Peripheral blood mononuclear cell (primary cell): ENCODE results near the genes OR10K2, SPTA1, OR6N1, MNDA and CADM3.

- PRO-cap, 8 experiments = no peak in any of the 8 experiments
Measured at GRCh38 chr1:157996368-157996866, 3.0 kb downstream of the KIRREL1 start.

GRCh38 chr1:158049107-158049762 is 55.8 kb downstream of the KIRREL1 start:
- PRO-cap, 8 experiments = no peak in any of the 8 experiments

- PRO-cap, 8 experiments = no peak in any of the 8 experiments
Measured at GRCh38 chr1:158125166-158125387, 3.0 kb downstream of the SMIM42 start.

GRCh38 chr1:158147547-158148380 is 19.7 kb upstream of the SMIM42 start:
- PRO-cap, 8 experiments = no peak in any of the 8 experiments

DNA sequence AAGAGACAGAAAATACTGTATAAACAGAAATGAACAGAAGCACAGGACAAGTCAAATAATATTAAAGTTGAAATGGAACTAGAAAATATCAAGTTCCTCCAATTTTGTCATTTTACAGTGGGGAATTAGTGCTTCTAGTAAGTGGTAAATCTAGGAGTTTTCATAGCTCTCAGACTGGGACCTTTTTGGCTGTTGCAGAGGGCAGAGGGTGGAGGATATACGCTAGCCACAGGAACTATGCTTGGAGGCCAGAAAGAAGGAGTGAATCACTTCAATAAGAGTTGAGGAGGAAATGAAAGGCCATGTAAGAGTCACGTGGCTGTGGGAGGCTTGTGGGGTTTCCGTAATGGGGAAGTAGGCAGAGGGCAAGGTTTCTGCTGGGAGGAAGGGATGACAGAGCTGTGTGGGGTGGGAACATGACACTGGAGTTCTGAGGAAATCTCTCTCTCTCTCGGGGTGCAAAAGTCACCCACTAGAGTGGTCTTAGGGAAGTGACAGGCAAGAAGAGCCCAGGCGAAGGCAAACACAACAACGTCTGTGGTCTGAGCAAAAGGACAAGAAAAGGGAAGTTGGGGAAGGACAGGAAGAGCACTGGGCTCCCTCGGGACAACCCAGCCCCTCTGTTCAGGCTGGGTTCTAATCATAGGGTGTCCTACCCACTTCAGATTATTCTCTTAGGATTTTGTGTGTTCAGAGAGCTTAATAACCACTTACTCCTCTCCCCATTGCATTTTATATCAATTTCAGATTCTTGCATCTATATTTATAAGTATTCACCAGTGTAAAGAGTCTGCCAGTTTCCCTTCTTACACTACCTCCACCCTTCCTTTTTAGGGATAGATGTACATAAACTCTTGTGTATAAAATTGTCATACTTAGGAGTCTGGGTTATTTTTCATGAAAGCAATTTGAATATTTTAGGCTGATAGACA is 3.9 kb upstream of the CD1C start:
- PRO-cap, 8 experiments = peak in 6 of 8 experiments; most common plus-strand start position 501 of the sequence (in 2); most common minus-strand start position 263 of the sequence (in 6)

GRCh38 chr1:158426137-158426606 is at the start of gene OR10K2:
Gene OR10K2 (minus strand): TSS chr1:158426237.
- PRO-cap, 8 experiments = no peak in any of the 8 experiments

- PRO-cap, 8 experiments = no peak in any of the 8 experiments
Measured at GRCh38 chr1:158686453-158686993, at the start of gene SPTA1. Gene SPTA1 (minus strand): TSS chr1:158686715.

GRCh38 chr1:158772007-158772378 is at the start of gene OR6N1:
Gene OR6N1 (minus strand): TSS chr1:158772195.
- PRO-cap, 8 experiments = no peak in any of the 8 experiments

DNA sequence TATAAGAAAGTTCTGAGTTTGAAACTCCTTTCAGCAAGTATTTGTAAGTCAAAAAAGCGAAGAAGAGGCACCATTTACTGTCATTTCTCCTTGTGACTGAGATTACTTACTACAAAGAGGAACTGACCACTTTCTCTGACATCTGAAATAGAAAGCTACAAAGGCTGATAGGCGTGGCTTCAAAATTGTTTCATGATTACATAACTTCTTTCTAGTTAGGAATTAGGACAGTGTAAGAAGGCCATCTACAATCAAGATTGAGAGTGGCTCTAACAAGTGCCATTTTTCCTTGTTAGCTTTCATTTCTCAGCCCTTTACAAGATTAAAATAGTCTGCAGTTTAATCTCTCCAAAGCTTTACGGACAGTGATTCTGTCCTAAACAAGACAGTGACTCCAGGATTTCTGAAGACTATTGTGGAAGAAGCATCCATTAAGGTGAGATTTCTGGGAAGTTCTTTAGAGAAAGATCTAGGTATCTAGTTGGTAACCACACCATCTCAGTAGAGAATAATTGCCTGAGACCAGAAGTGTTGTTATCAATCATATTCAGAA is at the start of gene MNDA:
MNDA (plus strand) TSS at position 230 of the 553 bp plus-strand sequence.
- PRO-cap, 8 experiments = peak in 4 of 8 experiments; most common plus-strand start position 250 of the sequence (in 4); most common minus-strand start position 98 of the sequence (in 2)

- PRO-cap, 8 experiments = peak in 2 of 8 experiments; most common minus-strand start chr1:158932326 (in 1)
Measured at GRCh38 chr1:158932180-158932634, 855 bp downstream of the PYHIN1 start.

DNA sequence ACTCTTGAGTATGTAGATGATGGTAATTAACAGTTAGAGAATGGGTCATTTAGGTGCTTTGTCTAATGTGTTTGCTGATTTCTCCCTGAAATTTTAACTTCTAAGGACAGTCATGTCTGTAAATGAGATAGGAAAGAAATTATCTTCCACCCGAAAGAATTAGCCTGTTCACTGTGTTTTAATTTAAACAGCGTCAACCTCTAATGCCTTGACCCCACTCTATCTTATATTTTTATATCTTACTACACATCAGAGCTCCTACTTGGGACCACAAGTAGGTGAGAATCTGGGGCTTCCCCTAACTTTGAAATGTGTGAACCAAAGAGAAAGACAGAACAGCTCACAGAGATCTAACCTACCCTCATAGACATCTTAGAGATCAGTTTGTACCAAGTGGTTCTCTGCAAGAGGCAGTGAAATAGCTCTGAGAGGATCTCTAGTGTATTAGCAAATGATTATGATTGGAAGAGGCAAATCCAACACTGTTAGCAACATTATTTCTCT is 23.9 kb downstream of the PYDC5 start:
- PRO-cap, 8 experiments = peak in 1 of 8 experiments; most common plus-strand start position 382 of the sequence (in 1)

GRCh38 chr1:159000491-159001037 is 2.0 kb downstream of the PYDC5 start:
- PRO-cap, 8 experiments = no peak in any of the 8 experiments

- PRO-cap, 8 experiments = no peak in any of the 8 experiments
Measured at GRCh38 chr1:159076373-159076633, 263 bp downstream of the AIM2 start.

- PRO-cap, 8 experiments = no peak in any of the 8 experiments
Measured at GRCh38 chr1:159171542-159172653, at the start of gene CADM3. Gene CADM3 (plus strand): TSS chr1:159171615.

DNA sequence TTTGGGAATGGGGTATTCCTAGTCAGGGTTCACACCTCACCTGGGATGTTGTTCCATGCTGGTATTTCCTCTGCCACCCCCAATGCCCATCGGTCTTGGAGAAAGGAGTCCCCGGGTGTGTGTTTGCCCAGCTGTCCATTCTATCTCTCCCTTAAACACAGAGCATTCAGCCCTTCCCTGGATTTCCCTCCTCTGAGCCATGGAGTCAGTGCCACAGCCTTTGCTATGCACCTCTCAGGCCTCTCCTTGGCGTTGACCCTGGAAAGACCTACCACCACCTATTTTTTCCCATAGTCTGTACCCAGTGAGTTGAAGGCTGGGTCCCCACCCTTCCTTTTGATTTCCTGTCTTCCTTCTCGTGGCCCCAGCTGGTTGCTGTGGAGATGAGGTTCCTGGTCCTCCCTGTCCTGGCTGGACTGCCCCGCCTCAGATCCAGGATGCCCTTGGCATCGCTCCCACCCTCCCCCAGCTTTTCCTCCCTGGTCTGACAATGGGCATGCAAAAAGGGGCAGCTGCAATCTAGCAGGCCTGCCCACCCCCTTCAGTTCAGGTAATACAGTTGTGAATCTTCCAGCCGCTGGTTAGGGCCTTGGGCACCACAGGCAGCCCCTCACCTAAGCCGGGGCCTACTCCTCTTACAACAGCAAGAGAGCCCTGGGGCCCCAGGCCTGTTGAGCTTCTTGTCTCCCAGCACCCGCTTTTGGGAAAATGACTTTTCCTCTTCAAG is 2.3 kb upstream of the ACKR1 start:
- PRO-cap, 8 experiments = no peak in any of the 8 experiments

DNA sequence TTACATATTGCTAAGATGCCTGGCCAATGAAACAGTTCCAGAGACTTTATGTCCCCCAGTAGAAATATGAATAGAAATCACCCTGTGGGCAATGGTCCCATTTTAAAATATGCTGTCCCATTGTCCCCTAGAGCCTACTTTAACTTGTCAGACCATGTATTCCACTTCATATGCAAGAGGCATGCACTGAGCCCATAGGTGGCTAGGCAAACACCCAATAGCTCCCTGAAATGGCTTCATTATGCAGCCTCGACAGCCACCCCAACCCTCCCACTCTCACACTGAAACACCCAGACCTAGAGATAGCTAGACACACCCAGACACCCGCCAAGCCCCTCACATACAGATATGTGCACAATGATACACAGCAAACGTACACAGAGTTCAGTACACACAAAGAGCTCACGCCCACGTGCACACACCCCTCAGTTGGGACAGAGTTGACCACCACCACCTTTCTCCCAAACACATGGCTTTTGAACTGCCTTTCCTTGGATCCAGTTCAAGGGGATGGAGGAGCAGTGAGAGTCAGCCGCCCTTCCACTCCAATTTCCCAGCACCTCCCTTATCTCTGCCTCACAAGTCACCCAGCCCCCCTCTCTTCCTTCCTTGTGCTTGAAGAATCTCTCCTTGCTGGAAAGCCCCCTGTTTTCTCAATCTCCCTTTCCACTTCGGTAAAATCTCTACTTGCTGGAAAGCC is 564 bp upstream of the ACKR1 start:
- PRO-cap, 8 experiments = no peak in any of the 8 experiments

- PRO-cap, 8 experiments = no peak in any of the 8 experiments
Measured at GRCh38 chr1:159556510-159556729, 20.6 kb upstream of the OR10J5 start.

- PRO-cap, 8 experiments = no peak in any of the 8 experiments
Measured at GRCh38 chr1:159556730-159557127, 20.9 kb upstream of the OR10J5 start.

GRCh38 chr1:159588939-159589253 is 1.3 kb downstream of the APCS start:
- PRO-cap, 8 experiments = no peak in any of the 8 experiments

- PRO-cap, 8 experiments = no peak in any of the 8 experiments
Measured at GRCh38 chr1:159595347-159595698, 7.7 kb downstream of the APCS start.